Fibroblast of the aortic adventitia (primary cell): Measurements from ENCODE around the gene ENDOD1.

- CAGE, long polyA plus RNA: no peak
These were observed 6.7 kb downstream of the SMCO4 start for GRCh38 chr11:93536570-93536896.

DNA sequence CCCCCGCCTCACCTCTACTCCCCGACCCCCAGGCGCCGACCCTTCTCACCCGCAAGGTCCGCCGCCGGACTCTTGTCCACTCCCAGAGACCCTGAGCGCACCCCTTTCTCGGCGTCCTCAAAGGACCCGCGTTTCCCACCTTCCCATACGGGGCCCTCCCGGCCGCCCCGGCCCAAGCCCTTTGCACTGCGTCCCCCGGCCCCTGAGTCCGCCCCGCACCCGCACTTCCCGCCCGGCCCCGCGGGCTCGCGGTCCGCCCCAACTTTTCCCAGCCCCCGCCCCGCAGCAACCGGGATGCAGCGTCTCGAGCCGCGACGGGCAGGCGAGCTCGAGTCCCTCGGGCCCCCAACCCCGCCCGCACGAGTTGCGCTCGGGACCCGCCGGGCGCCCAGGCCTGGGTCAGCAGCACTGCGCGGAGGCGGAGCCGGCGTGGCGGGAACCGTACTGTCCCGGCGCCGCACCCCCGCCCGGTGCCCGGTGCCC is 425 bp downstream of the SMCO4 start:
- CAGE, long polyA plus RNA: no peak

DNA sequence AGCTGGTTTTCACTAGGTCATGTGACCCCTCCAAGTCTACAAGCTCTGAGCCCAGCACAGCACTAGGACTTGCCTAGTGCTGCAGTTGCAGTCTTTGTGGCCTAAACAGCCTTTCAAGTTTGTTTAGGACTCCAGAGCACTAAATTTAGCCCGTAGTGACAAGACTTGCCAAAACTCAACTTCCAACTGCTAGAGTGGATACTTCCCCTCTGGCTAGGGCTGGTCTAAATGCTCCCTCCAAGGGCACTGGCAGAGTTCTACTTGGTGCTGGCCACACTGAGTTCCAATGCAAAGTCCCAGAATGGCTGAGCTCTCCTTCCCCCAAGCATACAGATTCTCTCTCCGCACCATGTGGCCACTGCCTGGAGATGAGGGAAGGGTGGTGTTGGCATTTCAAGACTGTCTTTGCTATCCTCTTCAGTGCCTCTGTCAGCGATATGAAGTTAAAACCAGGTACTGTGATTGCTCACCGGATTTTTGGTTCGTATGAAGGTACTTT is 25.3 kb downstream of the TAF1D start:
- CAGE, long polyA plus RNA: no peak

DNA sequence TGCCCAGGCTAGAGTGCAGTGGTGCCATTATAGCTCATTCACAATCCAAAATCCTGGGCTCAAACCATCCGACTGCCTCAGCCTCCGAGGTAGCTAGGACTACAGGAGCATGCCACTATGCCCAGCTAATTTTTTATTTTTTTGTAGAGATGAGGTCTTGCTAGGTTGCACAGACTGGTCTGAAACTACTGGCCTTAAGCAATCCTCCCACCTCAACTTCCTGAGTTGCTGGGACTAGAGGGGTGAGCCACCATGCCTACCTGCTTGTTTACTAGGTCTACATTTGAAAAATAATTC is 22.0 kb downstream of the TAF1D start:
- CAGE, long polyA plus RNA: no peak

GRCh38 chr11:93728734-93729263 is 12.5 kb downstream of the TAF1D start:
- CAGE, long polyA plus RNA: no peak

- CAGE, long polyA plus RNA: no peak
These were observed 4.5 kb downstream of the TAF1D start for GRCh38 chr11:93736704-93737309.

DNA sequence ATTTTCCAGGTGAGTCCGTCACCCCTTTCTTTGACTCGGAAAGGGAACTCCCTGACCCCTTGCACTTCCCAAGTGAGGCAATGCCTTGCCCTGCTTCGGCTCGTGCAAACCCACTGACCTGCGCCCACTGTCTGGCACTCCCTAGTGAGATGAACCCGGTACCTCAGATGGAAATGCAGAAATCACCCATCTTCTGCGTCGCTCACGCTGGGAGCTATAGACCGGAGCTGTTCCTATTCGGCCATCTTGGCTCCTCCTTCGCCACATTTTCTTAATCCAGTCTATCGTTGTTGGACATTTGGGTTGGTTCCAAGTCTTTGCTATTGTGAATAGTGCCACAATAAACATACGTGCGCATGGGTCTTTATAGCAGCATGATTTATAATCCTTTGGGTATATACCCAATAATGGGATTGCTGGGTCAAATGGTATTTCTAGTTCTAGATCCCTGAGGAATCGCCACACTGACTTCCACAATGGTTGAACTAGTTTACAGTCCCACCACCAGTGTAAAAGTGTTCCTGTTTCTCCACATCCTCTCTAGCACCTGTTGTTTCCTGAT is 66.0 kb upstream of the IZUMO1R start:
- CAGE, long polyA plus RNA: no peak

DNA sequence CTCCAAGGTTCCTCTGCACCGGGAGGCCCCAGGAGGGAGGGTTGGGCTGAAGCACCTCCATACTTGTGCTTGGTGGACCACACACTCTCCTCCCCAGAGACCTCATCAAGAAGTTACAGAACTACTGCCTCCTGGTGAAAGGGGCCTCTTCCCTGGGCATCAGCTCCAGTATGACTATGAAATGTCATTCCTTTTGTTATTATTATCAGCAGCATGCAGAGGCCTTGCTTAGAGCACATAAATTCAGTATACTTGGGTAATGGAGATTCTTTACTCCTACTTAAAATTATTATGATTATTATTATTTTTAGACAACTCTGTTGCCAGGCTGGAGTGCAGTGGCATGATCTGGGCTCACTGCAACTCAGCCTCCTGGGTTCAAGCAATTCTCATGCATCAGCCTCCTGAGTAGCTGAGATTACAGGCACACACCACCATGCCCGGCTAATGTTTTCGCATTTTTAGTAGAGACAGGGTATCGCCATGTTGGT is 1.3 kb downstream of the C11orf97 start:
- CAGE, long polyA plus RNA: no peak

GRCh38 chr11:94732583-94733201 is 35.5 kb upstream of the AMOTL1 start:
- CAGE, long polyA plus RNA: no peak

DNA sequence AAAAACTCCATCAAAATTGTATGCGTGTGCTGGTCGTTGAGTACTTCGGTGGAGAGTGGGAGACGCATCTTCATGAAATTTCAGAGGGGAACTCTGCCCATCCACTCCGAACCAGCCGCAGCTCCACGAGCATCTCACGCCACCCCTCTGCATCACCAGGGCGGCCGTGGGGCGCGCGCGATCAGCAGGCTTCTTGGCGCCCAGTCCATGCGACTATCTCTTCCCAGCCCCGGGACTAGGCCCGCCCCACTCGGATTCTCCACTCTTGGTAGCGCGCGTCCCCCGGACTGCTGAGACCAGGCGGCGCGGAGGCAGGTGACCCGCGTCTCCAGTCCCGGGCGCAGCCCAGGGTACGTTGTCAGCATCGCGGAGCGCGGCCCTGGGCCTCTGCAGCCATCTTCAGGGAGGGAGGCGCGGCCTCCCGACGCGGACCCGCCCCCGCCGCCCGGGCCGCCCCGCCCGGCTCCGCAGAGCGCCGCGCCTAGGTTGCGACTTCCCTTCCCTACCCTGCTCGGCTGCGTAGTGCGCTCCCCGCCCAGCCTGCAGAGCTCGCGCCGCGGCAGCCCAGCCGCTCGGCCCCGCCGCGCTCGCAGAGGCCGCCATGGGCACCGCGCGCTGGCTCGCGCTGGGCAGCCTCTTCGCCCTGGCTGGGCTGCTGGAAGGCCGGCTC is at the start of gene ENDOD1:
ENDOD1 (plus strand) TSS at position 520 of the 670 bp plus-strand sequence.
- CAGE, long polyA plus RNA: no peak

DNA sequence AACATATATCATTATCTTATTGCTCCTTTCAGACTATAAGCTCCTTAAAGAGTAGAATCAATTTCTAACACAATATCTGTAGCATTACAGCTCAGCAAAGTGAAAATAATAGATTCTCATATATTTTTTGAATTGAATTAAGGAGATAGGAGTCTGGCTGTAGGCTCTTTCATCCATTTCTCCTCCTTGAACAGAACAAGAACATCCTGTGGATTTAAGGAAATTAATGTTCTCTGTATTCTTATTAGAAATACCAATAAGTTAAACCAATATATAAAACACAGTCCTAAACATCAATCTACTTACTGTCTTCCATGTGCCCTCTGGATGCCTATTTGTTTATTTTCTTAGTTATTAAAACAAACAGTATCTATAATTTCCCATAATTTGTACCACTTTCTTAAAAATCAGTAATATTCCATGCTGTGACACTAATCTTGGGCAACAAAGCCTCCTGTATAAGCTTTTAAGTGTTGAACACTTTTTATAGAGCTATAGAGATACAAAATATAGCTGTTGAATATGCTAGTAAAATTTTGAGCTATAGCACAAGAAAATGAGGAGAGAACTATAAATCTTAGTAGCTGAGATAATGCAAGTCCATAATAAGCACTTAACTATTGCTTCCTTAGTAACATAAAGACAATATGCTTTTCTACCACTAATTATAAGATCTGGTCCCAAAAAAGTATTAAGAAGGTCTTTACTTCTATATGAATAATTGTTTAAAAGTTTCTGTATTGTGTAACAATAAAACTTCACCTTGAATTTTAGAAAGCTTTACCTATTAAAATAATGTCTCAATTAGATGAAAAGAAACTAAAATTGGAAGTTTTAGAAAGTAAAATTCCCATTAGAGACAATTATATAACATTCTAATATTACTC is 28.6 kb downstream of the SESN3 start:
- CAGE, long polyA plus RNA: no peak

DNA sequence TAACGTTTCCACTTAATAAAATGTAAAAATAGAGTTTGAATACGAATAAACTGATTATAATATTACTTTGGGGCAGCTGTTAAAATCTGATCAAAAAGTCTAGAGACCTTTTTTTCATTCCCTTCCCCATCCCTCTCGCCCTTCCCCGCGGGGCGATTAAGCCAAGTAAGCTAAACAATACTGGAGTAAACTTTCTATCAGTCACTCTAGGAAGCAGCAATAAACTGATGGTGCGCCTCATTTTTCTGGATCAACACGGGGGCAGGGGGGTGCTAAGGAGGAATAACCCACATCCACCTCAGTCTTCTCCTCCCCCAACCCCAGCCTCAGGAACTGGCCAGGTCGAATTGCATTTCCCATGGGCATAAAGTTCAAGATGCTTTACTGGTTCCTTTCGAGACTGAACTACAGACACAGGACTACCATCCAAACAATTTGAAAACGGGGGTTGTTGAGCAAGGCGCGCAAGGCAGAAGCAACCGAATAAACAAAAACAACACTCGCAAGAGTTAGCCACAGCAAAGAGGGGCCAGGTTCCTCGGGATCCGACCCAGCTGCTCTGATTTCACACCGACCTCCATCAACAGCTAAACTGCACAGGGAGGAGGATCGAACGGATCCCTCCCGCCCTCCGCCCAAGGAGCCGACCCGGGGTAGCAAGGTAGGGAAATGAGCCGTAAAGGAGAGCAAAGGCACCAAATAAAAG is 1.0 kb downstream of the SESN3 start:
- CAGE, long polyA plus RNA: no peak

GRCh38 chr11:95322592-95322997 is 91.6 kb upstream of the SESN3 start:
- CAGE, long polyA plus RNA: no peak

DNA sequence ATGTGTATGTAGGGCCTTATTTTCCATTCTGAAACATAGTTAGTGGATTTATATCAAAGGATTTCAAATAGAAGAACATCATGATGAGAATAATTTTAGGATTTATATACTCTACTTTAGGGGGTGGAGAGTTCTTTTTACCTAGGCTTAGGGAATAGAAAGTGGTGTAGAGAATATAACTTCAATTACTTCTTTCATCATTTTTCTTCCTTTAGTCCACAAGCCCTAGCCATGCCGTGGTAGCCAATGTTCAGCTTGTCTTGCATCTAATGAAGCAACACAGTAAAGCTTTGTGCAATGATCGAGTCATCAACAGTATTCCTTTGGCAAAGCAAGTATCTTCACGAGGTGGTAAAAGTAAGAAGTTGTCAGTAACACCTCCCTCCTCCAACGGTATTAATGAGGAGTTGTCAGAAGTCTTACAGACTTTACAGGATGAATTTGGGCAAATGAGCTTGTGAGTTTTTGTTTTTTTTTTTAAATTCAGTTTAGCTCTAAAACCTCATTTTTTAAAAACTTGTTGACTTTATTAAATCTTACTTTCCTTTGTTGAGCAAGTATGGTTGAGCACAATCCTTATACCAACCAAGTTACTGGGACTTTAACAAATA is 37.4 kb downstream of the CEP57 start:
- CAGE, long polyA plus RNA: no peak

- CAGE, long polyA plus RNA: no peak
These were observed 24.3 kb downstream of the MTMR2 start for GRCh38 chr11:95899536-95900054.

GRCh38 chr11:96095847-96096392 is 172.0 kb upstream of the MTMR2 start:
- CAGE, long polyA plus RNA: no peak

DNA sequence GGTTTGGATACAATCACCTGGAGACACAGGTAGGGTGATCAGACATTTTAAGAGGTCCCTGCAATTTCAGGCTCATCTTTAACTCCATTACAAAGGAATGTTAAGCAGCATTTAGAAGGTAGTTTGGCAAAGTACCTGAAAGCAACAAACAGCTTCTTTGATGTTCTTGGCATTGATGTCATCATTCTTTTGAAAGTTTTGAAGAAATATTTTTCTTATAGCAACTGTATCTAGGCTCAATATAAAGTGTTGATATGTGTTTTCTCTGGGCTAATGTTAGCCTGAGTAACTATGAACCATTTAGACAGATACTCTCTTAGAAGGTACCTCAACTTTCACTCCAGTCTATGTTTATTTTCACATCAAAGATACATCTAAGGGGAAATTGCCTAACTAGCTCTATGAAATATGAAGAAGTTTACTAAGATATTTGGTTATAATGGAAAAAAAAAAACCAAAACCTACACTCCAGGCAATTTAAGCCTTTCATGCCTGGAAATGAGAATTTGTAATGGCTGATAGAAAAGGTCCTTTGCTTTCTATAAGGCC is 181.6 kb upstream of the MTMR2 start:
- CAGE, long polyA plus RNA: no peak

GRCh38 chr11:96169193-96169669 is 173.8 kb downstream of the MAML2 start:
- CAGE, long polyA plus RNA: no peak

- CAGE, long polyA plus RNA: no peak
These were observed 163.3 kb downstream of the MAML2 start for GRCh38 chr11:96179660-96180125.

GRCh38 chr11:96283689-96284687 is 59.0 kb downstream of the MAML2 start:
- CAGE, long polyA plus RNA: no peak